Kidney (tissue), 2 donors: ENCODE results near the genes LIMCH1 and YIPF7.

GRCh38 chr4:41537826-41538641 lies at the start of gene LIMCH1:
Gene LIMCH1 (plus strand): TSS chr4:41538157.
- PRO-cap = no peak
- RRBS = no CpG with 5 or more reads among the region's 10 CpGs

DNA sequence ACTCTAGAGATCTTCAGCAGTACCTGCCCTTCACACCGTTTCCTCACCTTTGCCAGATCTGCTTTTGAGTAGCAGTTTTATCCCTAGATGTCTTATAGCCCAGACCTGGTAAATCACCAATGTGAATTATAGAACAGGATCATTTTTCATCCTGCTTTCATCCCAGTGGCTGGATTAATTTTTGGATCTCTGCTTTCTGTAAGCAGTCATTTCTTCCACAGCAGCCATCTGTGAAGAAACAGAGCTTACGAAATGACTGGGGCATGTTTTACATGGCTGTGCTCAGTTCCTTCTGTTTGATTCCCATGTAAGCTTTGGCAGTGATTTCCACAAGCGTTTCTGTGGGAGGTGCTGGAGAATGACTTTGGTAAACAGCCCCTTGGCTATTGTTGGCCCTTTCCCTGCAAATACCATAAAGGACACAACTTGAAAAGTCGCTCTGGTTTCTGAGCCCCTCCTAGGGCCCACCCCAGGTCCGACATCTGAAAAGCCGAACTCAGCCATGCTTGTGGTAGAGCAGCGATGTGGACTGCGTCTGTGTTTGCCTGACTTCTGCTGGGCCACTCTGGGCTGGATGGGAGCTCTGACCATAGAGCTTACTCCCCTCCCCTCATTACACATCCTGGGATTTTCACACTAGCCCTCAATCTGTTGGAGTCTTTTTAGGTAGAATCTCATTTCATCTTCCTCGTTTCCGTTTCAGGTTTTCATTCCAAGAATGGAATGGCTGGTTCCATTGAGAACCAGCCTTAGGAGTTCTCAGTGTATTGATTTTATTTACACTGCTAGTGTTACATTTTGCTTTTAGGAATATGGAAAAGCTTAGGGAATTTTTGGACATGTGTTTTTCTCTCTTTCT lies 3.8 kb downstream of the LIMCH1 start:
- PRO-cap = no peak
- RRBS = no CpG with 5 or more reads among the region's 10 CpGs

GRCh38 chr4:41656331-41657012 lies 92.1 kb downstream of the PHOX2B start:
- PRO-cap = no peak
- RRBS = no CpG with 5 or more reads among the region's 9 CpGs

DNA sequence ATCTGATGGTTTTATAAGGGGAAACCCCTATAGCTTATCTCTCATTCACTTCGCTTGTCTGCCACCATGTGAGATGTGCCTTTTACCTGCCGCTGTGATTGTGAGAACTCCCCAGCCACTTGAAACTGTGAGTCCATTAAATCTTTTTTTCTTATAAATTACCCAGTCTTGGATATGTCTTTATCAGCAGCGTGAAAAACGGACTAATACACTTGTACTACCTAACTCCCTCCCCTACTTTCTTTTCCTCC lies 53.3 kb upstream of the PHOX2B start:
- PRO-cap = no peak
- RRBS = no CpG with 5 or more reads among the region's 4 CpGs

DNA sequence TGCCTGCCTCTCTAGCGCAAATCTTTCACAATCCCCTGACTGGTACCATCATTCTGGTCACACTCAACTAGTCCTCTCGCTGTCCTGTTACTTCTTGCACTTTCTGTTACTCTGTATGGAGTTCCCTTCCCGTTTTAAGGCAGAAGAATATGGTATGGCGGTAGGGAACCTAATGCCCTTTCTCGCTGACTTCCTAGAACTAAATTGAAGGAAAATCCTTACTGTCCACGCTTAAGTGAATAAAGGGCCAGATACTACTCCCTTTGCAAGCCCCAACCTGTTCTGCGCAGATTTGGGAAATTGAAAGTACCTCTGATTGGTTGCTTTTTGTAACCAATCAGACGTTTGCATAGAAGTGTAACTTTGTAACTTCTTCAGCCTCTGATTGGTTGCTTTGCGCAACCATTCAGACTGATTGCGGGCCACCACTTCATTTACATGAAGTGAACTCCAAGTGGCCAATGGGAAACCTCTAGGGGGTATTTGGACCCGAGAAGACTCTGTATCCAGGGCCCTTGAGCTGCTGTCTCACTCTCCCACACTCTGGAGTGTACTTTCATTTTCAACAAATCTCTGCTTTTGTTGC lies 1.2 kb upstream of the TMEM33 start:
- PRO-cap = no peak
- RRBS = no CpG with 5 or more reads among the region's 11 CpGs

GRCh38 chr4:42028747-42029561 lies 38.6 kb downstream of the SLC30A9 start:
- PRO-cap = no peak
- RRBS = no CpG with 5 or more reads among the region's 11 CpGs

- PRO-cap = no peak
- RRBS = 2% methylated on average over 38 of the region's 65 CpGs
These were observed 864 bp downstream of the BEND4 start for GRCh38 chr4:42151582-42151999.

GRCh38 chr4:42412025-42412584 lies 14.8 kb downstream of the SHISA3 start:
- PRO-cap = no peak
- RRBS = no CpG with 5 or more reads among the region's 4 CpGs

DNA sequence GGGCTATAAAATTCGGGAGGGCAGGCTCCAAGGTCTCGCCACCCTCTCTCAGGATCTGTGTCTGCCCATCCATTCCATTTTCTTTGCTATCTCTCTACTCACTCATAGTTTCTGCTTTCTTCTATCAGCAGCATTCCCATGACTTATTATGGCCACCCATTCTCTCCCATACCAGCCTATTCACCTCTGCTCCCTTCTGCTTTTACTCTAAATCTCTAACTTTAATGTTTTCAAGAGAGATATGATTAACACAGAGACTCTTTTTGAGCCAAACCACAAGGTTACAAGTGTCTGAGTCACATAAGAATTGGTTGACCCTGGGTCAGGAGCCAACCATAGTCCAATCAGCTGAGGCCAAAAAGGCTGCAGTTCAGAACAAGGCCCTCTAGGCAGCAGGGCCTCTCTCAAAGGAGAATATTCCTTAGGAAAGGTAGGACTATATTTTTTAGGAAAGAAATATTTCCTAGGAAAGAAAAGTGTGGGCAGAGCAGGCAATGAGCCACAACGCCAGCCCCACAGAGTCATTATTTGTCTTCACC lies 2.4 kb downstream of the ATP8A1 start:
- PRO-cap = no peak
- RRBS = no CpG with 5 or more reads among the region's 3 CpGs

- PRO-cap = no peak
- RRBS = 2% methylated on average over 12 of the region's 48 CpGs
These were observed 891 bp downstream of the ATP8A1 start for GRCh38 chr4:42655670-42656757.

GRCh38 chr4:42671272-42671927 lies 14.5 kb upstream of the ATP8A1 start:
- PRO-cap = no peak
- RRBS = no CpG with 5 or more reads among the region's 4 CpGs

- PRO-cap = no peak
- RRBS = no CpG with 5 or more reads among the region's 3 CpGs
These were observed 86.2 kb upstream of the GRXCR1 start for GRCh38 chr4:42806406-42806697.

DNA sequence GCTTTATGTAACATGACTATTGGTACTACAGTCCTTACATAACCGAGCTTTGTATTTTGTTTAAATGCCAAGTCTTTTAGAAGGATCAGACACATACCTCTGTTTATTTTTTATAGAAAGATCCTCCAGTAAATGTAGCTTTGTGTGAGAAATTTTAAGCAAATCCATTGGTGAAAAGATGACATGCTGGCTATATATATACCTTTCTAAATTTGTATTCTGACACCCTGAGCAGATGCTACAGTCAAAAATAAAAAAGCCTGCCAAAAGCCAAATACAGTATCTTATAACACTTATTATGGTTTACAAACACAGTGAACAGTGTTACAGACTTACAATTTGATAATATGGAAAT lies at the start of gene YIPF7:
YIPF7 (minus strand) TSS at position 169 of the 355 bp plus-strand sequence.
- PRO-cap = no peak
- RRBS = no CpG with 5 or more reads among the region's 1 CpG

DNA sequence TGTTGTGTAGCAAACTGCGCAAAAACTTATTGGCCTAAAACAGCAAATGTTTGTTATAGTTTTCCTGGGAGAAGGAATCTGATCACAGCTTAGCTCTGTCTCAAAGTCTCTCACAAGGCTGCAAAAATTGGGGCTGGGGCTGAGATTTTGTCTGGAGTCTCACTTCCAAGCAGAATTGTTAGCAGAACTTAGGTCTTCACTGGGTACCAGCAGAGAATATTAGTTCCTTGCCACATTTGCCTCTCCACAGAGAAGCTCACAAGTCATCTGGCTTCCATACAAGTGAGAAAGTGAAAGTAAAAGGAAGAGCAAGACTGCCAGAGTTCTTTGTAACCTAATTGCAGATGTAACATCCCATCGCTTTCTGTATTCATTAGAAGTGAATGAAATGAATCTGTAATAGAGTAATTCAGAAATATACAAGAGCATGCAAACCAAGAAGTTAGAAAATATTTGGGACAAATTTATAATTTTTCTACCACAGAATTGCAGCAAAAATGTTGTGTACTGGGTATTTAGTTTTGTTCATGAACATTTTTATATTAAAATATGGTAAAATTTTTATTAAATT lies 624.1 kb upstream of the GNPDA2 start:
- PRO-cap = no peak
- RRBS = no CpG with 5 or more reads among the region's 2 CpGs

DNA sequence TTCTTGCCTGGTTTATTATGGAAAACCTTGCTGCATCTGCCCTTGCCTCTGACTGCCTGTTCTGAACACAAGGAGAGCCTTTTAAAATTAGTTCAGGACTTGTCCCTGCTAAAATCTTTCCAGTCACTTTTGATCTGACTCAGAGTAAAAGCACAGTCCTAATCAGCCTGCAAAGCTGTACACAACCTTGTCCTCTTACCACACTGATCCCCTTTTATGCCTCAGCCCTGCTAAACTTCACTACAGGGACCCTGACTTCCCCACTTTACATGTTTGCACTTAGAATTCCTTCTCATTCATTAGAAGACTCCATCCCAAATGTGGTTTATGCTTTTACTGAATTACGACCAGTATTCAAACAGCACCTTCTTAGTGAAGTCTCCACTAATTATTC lies 6.4 kb downstream of the GABRA4 start:
- PRO-cap = no peak
- RRBS = no CpG with 5 or more reads among the region's 1 CpG

GRCh38 chr4:47703948-47704402 lies 133.9 kb downstream of the CORIN start:
- PRO-cap = no peak
- RRBS = no CpG with 5 or more reads among the region's 7 CpGs

DNA sequence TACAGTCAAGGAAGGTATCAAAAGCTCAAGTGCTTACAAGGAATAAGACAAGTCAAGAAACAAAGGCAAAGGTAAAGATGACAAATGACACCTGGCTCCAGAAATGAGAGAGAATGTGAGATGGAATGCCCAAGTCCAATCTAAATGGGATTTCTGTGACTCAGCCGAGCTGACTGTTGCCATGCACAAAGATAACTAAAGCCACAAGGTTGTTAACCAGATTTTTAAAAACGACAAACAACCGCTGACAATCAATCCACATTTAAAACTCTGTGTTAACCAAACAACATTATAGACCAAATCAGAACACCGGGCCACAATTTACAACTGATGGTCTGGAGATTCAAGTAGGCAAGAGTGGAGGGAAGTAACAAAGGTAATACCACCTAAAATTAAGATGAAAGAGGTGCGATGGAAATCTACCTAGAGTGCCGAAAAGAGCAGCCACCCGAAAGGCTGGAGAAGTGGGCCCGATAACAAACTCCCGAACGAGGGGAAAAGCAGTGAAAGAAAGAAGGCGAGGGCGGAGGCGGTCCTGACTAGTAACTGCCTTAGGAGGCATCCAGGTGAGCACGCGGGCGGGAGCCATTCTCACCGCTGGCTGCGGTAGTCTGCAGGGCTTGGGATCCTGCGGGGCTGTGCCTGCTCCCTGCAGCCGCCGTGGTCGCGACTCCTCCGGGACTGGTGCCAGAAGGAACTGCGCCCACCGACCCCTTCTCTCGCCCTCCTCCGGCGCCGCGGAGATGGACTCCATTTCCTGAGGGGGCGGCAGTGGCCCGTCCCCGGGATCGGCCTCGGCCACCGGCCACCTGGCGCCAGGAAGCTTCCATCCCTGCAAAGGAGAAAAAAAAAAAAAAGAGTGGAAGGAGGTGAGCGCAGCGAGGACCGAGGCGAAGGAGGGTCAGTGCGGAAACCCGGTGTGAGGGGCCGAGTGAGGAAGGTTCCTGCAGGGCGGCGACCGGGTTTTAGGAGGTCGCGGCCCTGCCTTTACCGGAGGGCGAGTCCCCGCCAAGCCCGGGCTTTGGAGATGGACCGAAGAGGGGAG lies 687 bp downstream of the NFXL1 start:
- PRO-cap = no peak
- RRBS = 2% methylated on average over 23 of the region's 55 CpGs

DNA sequence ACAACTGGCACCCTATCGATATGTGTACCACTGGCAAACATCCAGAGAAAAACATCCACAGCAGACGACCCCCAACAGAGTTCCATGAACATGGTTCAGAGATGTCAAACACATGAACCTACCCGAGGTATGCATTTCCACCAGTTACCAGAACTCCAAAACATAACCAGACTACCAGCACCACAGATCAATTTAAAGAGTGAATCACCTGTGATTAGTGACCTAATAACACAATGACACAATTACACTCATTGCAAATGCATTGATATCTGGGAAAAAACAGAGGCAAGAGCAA lies 59.1 kb downstream of the TEC start:
- PRO-cap = no peak
- RRBS = no CpG with 5 or more reads among the region's 3 CpGs

GRCh38 chr4:48379521-48380033 lies 38.2 kb downstream of the SLAIN2 start:
- PRO-cap = no peak
- RRBS = no CpG with 5 or more reads among the region's 1 CpG

DNA sequence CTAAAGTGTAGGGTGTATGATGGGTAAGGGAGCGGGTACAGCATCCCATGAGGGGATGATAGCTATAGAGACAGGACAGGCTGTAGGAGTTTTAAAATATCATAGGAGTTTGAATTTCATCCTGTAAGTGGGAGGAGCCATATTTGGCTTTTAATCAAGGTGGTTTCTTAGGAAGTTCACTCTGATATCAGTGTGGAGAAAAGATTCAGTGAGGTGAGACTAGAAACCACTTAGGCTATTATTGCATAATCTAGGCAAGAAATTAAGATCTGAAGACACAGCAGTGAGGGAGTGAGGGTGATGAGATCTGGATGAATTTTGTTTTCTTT lies 48.4 kb downstream of the SLAIN2 start:
- PRO-cap = no peak
- RRBS = no CpG with 5 or more reads among the region's 1 CpG